Cardiac muscle cell (in vitro differentiated cells and primary cell): ENCODE measurements around a stretch of chr2.

DNA sequence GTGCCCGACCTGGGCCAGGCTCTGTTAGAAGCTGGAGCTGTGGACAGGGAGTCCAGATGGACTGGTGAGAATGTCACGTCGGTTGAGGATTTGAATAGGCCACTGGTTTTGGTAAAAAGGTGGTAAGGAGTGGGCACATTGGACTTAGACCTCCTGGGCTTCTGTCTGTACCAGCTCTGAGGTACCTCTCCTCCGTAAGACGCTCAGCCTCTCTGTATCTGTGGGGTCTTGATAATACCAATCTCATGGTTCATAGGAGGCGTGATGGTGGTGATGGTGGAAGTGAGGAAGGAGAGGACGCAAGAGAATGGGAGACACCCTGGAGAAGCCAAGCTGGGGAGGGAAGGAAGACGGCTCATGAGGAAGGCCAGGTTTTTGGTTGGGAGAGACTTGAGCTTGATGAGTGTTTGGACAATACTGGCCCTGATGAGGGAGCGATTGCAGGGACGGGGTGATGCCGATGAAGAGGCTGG is 28.4 kb downstream of the AGAP1 start:
- RAMPAGE, long total RNA, result no peak
- RRBS, result no CpG with 5 or more reads among the region's 11 CpGs

- RAMPAGE, long total RNA, result no peak
- RRBS, result no CpG with 5 or more reads among the region's 25 CpGs
Observed at GRCh38 chr2:235542687-235543826, 49.2 kb downstream of the AGAP1 start.

GRCh38 chr2:235608725-235609467 is 115.1 kb downstream of the AGAP1 start:
- RAMPAGE, long total RNA, result no peak
- RRBS, result no CpG with 5 or more reads among the region's 7 CpGs

DNA sequence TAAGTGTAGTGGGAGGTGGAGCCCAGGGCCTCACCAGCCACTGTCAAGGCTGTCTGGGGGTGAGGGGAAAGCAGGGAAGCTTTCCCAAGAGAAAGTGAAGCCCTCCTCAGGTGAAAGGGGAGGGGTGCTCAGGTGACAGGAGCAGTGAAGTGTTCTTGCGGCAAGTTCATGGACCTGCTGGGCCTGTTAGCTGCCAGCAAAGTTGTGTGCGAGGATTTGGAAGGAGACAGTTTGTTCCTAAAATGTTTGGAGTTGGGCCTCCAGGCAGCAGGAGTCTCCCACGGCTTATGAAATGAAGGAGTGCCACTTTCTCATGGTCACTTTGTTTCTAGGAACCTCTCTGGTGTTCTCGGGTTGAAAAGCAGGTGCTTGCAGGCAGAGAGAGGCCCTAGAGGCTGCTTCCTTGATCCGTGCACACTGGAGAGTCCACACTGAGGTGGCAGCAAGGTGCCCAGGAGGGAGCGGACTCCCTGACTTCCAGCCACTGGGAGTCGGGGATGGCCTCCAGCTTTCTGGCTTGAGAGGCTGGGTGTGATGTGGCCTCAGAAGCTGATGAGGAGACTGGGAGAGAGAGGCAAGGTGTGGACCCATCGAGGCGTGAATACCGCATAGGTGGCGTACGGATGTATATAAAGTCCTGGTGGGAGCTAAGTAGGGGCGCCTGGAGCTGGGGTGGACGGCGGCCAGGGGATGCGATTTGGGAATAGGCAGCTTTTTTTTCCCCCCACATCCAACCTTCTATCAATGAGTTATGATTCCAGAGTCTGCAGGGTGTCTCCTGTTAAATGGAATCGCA is 221.7 kb downstream of the AGAP1 start:
- RAMPAGE, long total RNA, result no peak
- RRBS, result no CpG with 5 or more reads among the region's 17 CpGs

GRCh38 chr2:235734407-235735331 is 240.8 kb downstream of the AGAP1 start:
- RAMPAGE, long total RNA, result no peak
- RRBS, result no CpG with 5 or more reads among the region's 21 CpGs

DNA sequence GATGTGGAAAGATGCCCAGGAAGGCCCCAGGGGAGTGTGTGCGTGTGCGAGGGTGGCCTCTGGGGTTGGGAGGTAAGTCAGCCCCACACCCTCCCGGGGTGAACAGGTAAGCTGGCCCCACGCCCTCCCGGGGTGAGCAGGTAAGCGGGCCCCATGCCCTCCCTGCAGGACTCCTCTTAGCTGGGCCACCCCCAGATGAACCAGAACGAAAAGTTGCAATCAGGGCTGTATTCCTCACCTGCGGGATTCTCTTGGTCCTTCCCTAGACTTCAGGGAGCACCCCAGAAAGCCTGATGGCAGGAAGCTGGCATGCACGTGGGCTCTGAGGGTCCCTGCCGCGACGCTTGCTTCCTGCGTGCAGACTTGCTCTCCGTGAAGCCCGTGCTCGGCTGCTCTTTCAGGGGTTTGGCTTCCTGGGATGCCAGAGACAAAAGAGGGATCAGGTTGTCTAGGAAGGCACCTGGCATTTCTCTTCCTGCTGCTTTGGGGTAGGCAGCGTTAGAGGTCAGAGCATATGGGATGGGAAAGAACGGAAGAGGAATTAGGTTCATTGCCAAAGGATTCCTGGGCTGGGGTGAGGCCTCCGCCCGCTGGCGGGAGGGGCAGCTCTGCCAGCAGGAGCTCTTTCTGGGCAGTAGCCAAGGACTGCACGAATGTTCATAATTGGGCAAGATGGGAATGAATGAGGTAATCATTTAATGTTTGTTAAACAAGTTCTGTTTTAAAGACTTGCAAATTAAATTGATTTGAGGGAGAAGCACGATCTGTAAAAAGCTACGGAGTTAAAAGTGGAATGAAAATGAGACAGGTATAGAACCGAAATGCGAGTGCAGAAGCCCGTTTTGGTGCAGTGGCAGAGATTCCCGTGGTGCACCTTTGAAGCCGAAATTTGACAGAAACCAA is 253.8 kb downstream of the AGAP1 start:
- RAMPAGE, long total RNA, result no peak
- RRBS, result no CpG with 5 or more reads among the region's 29 CpGs

- RAMPAGE, long total RNA, result no peak
- RRBS, result 2% methylated on average over 41 of the region's 132 CpGs
Observed at GRCh38 chr2:236167022-236168093, 828 bp downstream of the GBX2 start.

DNA sequence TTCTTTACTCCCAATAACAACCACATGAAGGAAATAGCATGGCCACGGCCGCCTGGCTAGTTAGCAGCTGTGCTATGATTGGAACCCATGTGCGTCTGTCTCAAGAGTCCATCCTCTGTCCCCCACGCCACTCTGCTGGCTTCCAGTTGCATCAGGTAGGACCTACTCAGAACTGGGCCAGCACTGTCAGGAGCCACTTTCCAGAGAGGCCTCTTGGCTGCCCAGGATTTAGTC is 22.2 kb downstream of the ASB18 start:
- RAMPAGE, long total RNA, result no peak
- RRBS, result no CpG with 5 or more reads among the region's 4 CpGs

DNA sequence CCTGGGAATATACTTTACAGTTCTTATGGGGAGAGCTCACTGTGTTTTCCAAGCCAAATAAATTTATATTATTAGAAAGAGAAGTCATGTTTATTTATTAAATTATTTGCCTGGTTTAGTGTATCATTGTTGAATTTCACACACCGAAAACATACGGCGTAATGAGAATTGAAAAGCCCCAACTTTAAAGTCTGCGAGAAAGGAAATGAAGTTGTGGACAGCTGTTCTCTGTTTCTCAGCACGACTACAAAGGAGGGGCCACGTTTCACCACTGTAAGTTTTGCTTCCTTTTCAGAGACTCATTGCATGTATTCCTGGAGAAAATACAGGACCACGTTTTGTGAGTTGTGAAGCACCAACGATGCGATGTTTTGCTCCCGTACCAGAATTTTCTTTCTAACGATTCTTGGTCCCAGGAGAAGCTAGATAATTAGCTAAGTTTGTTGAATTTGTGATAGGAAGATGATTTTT is 23.9 kb upstream of the ACKR3 start:
- RAMPAGE, long total RNA, result no peak
- RRBS, result no CpG with 5 or more reads among the region's 11 CpGs

GRCh38 chr2:236546401-236547271 is 23.0 kb upstream of the ACKR3 start:
- RAMPAGE, long total RNA, result no peak
- RRBS, result no CpG with 5 or more reads among the region's 8 CpGs

DNA sequence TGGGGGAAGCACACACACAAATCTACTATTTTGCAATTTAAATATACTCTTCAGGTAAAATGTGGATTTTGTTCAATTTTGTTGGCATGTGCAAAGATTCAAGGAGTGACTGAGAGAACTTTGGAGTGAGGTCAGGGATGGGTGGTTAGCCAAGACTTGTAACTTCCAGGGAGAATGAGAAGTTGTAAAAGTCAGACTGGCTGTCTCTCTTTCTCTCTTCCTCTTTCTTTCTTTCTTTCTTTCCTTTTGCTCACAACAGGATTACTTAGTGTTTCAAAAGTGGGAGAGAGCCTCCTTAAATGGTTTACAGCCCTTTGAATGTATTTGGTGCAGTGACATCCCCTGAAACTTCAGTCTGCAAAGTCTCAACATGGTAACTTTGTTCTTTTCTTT is 995 bp downstream of the ACKR3 start:
- RAMPAGE, long total RNA, result no peak

- RAMPAGE, long total RNA, result no peak
- RRBS, result no CpG with 5 or more reads among the region's 12 CpGs
Observed at GRCh38 chr2:236571030-236571777, 1.6 kb downstream of the ACKR3 start.

- RAMPAGE, long total RNA, result no peak
- RRBS, result no CpG with 5 or more reads among the region's 11 CpGs
Observed at GRCh38 chr2:236715670-236716029, 146.0 kb downstream of the ACKR3 start.

DNA sequence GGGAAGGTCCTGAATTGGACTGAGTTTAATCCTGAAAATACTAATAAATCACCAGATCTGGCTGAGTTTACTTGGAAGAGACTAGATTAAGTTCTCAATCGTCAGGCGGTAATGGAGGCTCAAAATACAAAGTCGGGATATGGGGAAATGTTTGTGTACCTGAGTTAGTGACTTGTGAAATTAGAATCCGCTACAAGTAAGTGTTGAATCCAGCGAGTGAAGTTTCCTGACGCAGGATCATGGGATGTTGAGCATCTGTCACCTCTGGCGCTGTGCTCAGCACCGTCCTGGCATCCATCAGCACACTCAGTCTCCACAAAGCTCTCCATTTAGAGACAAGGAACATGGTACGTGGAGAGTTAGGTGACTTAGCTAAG is 251.1 kb downstream of the ACKR3 start:
- RAMPAGE, long total RNA, result no peak
- RRBS, result no CpG with 5 or more reads among the region's 9 CpGs

DNA sequence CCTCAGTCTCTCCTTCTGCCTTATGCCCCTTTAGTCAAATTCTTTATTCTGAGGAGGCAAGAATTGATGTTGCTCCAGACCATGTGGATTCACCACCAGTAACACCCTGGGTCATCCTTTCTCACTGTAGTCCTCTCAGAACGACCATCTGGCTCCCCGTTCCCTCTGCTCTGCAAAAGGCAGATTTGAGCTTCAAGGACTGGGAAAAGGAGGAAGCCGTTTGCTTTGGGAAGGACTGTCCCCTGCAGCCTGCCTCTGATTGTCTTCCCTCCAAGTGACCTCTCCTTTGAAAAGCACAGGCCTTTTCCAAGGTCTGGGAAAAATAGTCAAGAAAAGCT is 130.2 kb upstream of the COPS8 start:
- RAMPAGE, long total RNA, result no peak
- RRBS, result no CpG with 5 or more reads among the region's 3 CpGs

GRCh38 chr2:236972557-236973372 is 112.9 kb upstream of the COPS8 start:
- RAMPAGE, long total RNA, result no peak
- RRBS, result no CpG with 5 or more reads among the region's 11 CpGs

- RAMPAGE, long total RNA, result no peak
- RRBS, result no CpG with 5 or more reads among the region's 3 CpGs
Observed at GRCh38 chr2:237100746-237101489, 15.2 kb downstream of the COPS8 start.

DNA sequence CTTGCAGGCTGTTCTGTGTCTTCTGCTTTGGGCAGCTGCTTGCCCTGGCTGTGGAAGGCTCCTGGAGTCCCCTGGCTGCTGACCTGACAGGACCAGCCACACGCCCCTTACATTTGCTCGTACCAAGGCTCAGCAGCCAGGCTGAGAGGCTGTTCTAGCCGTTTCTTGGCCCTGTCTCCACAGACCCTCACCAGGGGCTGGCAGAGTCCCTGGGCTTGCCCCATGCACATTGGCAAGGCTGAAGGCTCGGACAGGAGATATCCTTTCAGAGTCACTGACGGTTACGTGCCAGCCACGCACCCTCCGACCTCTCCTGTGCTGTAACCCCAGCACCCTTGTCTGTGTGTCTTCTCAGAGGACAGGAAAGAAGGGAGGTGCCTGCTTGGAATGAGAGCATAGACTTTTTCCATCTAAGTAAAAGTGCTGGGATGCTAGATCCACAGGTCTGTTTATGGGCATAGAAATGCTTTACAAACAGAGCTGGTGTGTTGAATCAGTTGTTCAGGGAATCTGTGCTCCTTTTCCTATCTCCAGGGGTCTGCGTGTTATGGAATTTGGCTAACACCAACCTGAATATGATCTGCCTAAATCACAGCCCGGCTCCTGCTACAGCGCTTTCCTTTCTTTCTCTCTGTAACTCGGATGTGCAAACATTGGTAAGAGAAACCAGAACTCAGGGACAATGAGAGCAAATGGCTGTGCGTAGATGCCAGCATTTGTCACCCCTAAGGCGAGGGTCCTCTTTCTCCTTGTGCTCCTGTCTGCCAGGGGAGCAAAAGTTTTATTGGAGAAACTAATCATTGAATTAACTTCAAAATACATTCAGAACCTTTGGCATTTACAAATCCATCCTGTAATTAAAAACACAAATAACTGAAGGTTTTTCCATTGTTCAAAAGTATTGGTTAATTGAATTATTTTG is 41.0 kb downstream of the COPS8 start:
- RAMPAGE, long total RNA, result no peak
- RRBS, result no CpG with 5 or more reads among the region's 14 CpGs

DNA sequence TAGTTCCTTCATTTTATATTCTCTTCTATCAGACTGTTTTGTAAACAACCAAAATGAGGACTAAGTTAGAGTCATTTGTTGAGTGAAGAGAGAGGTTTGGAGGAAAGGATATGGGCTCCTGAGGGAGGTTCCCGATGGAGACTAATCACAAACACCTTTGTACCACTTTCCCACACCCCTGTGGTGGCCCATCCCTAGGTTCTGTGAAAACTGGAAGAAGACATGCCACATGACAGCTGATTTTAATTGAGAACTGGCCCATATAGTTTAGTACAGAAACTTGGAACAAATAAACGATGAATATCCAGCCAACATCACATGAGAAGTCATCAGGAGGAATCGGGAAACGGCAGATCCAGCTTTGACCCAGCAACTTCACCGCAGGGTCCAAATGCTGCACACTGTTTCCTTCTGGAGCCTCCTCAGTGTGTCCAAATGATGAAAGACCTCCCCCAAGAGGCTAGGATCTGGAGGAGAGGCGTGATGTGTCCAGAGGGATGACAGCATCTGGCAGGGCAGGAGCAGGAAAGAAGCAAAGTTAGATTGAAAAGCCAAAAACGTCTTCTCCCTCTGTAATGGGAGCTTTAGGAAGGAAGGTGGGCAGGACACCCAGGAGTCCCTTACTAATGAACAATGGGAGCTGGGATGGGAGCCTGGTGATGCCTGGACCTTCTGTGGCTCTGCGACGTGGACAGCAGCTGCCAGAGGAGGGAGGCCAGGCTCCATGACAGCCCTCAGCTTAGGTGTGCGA is 75.5 kb downstream of the COPS8 start:
- RAMPAGE, long total RNA, result no peak
- RRBS, result no CpG with 5 or more reads among the region's 10 CpGs

GRCh38 chr2:237314013-237314633 is 99.8 kb downstream of the COL6A3 start:
- RAMPAGE, long total RNA, result no peak
- RRBS, result no CpG with 5 or more reads among the region's 11 CpGs